Testis (tissue), 5 donors: ENCODE data around the genes SAMD14 and TMEM92.

DNA sequence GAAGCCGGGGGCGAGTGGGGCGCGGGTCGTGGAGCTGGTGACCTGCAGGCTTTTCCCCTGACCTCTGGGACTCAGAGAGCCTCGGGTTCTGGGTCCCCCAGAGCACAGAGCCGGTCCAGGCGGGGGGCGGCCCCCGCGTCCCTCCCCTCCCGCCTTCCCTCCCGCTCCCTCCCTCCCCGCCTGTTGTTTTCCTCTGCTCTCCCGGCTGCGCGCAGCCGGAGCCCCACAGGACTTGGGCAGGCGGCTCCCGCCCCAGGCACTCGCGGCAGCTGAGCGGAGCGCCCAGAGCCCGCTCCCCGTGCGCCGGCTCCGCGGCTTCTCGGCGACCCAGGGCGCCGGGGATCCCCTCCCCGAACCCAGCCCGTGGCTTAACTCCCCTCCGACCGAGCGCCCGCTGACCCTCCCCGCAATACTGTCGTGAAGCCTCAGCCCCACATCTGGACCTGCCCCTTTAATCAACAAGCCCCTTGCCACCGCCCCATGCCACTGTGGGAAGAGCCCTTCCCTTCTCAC lies 975 bp downstream of the NXPH3 start:
- PRO-cap, 3 experiments: peak in 3 of 3 experiments; most common plus-strand start position 228 of the sequence (in 3); most common minus-strand start position 182 of the sequence (in 2)
- RAMPAGE, long total RNA, 2 experiments: no peak in any of the 2 experiments
- RRBS: 1% methylated on average over 22 of the region's 43 CpGs

- PRO-cap, 3 experiments: no peak in any of the 3 experiments
- RAMPAGE, long total RNA, 2 experiments: no peak in any of the 2 experiments
- RRBS: no CpG with 5 or more reads among the region's 3 CpGs
These were observed 17.9 kb downstream of the SPOP start for GRCh38 chr17:49659839-49660609.

DNA sequence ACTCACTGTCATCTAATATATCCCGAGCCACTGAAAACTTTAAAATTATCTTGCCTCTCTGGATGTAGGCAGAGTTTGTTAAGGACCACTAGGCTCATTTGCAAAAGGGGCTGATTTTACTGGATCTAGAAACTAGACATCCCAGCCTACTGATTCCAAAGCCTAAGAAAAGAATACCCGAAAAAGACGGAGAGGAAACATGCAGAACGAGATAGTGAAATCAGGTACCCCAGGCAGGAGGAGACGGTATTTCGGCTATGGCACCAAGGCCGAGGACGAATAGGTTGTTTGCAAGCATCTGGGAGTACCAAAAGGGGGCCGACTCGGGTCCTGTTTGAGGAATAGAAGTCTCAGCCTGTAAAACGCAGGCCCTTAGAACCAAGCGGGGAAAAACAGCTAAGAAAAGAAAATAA lies 643 bp downstream of the SLC35B1 start:
- PRO-cap, 3 experiments: no peak in any of the 3 experiments
- RAMPAGE, long total RNA, 2 experiments: no peak in any of the 2 experiments
- RRBS: no CpG with 5 or more reads among the region's 12 CpGs

- PRO-cap, 3 experiments: peak in 1 of 3 experiments; most common plus-strand start chr17:49723579 (in 1)
- RAMPAGE, long total RNA, 2 experiments: no peak in any of the 2 experiments
- RRBS: no CpG with 5 or more reads among the region's 13 CpGs
These were observed 15.5 kb upstream of the SLC35B1 start for GRCh38 chr17:49723119-49723868.

- PRO-cap, 3 experiments: no peak in any of the 3 experiments
- RAMPAGE, long total RNA, 2 experiments: no peak in any of the 2 experiments
- RRBS: no CpG with 5 or more reads among the region's 6 CpGs
These were observed 2.5 kb downstream of the TAC4 start for GRCh38 chr17:49845297-49845927.

GRCh38 chr17:49901741-49902321 lies 54.0 kb upstream of the TAC4 start:
- PRO-cap, 3 experiments: no peak in any of the 3 experiments
- RAMPAGE, long total RNA, 2 experiments: no peak in any of the 2 experiments
- RRBS: 4% methylated on average over 6 of the region's 43 CpGs

DNA sequence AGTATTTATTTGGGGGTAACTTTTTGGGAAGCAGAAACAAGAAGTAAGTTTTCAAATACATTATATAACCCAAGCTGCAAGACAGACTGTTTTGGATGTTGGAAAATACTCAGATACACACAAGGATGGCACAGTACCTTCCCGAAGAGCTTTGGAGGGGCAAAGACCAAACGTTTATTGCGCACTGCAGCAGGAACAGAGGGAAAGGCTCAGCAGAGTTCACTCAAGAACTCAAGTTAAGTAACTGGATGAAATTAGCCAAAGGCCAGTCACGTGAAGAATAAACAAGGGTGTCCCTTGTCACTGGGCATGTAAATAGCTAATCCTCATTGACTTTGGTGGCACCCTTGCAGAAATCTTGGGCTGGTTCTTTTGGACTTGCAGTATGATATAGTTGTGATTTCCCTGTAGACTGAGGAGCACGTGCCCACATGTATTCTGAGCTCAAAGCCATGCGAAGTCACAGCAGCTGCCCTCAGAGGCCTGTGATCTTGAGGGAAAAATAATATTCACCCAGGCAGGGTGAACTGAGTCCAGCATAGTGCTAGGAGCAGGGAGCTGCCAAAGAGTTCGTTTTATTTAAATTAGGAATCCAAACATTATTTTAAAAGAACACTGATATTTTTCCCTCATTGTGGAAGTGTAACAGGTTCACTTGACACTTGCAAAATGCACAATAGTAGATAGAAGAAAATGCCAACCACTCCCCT lies 2.9 kb downstream of the PDK2 start:
- PRO-cap, 3 experiments: no peak in any of the 3 experiments
- RAMPAGE, long total RNA, 2 experiments: no peak in any of the 2 experiments
- RRBS: no CpG with 5 or more reads among the region's 7 CpGs

- PRO-cap, 3 experiments: peak in 3 of 3 experiments; most common plus-strand start chr17:50111833 (in 3); most common minus-strand start chr17:50111688 (in 2)
- RAMPAGE, long total RNA, 2 experiments: no peak in any of the 2 experiments
- RRBS: no CpG with 5 or more reads among the region's 10 CpGs
These were observed 16.3 kb downstream of the PDK2 start for GRCh38 chr17:50111438-50111960.

- PRO-cap, 3 experiments: peak in 3 of 3 experiments; most common plus-strand start chr17:50130268 (in 1); most common minus-strand start chr17:50130153 (in 2)
- RAMPAGE, long total RNA, 2 experiments: no peak in any of the 2 experiments
- RRBS: 1% methylated on average over 48 of the region's 108 CpGs
These were observed at the start of gene SAMD14 for GRCh38 chr17:50129482-50130651. Gene SAMD14 (minus strand): TSS chr17:50130160.

GRCh38 chr17:50141201-50141733 lies 9.2 kb downstream of the PPP1R9B start:
- PRO-cap, 3 experiments: no peak in any of the 3 experiments
- RAMPAGE, long total RNA, 2 experiments: start-site peak on the minus strand in 1 of 2 experiments, at chr17:50141297-50141361 at its widest, 89 reads per replicate
- RRBS: no CpG with 5 or more reads among the region's 15 CpGs

- PRO-cap, 3 experiments: no peak in any of the 3 experiments
- RAMPAGE, long total RNA, 2 experiments: no peak in any of the 2 experiments
- RRBS: no CpG with 5 or more reads among the region's 12 CpGs
These were observed 12.0 kb downstream of the COL1A1 start for GRCh38 chr17:50189374-50189922.

GRCh38 chr17:50274227-50275010 lies at the start of gene TMEM92:
Gene TMEM92 (plus strand): TSS chr17:50274466.
- PRO-cap, 3 experiments: no peak in any of the 3 experiments
- RAMPAGE, long total RNA, 2 experiments: start-site peak on the plus strand in 1 of 2 experiments, at chr17:50274372-50274484 at its widest, 10 reads per replicate
- RRBS: 0% methylated on average over 1 of the region's 22 CpGs

DNA sequence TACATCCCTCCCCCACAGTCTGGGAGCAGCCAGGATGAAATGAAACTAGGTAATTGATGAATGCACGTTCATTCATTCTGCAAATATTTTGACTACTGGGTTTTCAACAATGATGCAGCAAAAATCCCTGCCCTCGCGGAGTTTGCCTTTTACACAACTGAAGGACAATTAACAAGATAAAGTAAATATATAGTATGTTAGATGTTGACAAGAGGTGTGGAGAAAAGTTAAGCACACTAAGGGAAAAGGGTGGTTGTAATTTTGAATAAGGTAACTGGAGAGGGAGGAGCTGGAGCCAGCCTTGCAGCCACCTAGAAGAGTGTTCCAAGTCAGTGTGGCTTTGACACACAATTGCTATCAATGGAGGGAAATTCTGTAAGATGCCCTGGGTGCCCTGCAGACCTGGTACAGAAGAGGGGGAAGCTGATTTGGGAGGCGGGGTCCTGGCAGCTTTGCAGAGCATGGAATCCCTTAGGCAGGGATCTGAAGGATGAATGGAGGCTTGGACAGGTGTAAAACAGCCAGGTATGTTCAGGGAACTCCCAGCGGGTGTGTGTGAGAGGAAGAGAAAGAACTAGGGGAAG lies 2.5 kb downstream of the TMEM92 start:
- PRO-cap, 3 experiments: no peak in any of the 3 experiments
- RAMPAGE, long total RNA, 2 experiments: no peak in any of the 2 experiments
- RRBS: no CpG with 5 or more reads among the region's 5 CpGs

- PRO-cap, 3 experiments: no peak in any of the 3 experiments
- RAMPAGE, long total RNA, 2 experiments: no peak in any of the 2 experiments
- RRBS: no CpG with 5 or more reads among the region's 12 CpGs
These were observed 9.6 kb downstream of the TMEM92 start for GRCh38 chr17:50283801-50284300.

- PRO-cap, 3 experiments: no peak in any of the 3 experiments
- RAMPAGE, long total RNA, 2 experiments: no peak in any of the 2 experiments
- RRBS: no CpG with 5 or more reads among the region's 2 CpGs
These were observed 6.2 kb downstream of the EME1 start for GRCh38 chr17:50379331-50379530.

DNA sequence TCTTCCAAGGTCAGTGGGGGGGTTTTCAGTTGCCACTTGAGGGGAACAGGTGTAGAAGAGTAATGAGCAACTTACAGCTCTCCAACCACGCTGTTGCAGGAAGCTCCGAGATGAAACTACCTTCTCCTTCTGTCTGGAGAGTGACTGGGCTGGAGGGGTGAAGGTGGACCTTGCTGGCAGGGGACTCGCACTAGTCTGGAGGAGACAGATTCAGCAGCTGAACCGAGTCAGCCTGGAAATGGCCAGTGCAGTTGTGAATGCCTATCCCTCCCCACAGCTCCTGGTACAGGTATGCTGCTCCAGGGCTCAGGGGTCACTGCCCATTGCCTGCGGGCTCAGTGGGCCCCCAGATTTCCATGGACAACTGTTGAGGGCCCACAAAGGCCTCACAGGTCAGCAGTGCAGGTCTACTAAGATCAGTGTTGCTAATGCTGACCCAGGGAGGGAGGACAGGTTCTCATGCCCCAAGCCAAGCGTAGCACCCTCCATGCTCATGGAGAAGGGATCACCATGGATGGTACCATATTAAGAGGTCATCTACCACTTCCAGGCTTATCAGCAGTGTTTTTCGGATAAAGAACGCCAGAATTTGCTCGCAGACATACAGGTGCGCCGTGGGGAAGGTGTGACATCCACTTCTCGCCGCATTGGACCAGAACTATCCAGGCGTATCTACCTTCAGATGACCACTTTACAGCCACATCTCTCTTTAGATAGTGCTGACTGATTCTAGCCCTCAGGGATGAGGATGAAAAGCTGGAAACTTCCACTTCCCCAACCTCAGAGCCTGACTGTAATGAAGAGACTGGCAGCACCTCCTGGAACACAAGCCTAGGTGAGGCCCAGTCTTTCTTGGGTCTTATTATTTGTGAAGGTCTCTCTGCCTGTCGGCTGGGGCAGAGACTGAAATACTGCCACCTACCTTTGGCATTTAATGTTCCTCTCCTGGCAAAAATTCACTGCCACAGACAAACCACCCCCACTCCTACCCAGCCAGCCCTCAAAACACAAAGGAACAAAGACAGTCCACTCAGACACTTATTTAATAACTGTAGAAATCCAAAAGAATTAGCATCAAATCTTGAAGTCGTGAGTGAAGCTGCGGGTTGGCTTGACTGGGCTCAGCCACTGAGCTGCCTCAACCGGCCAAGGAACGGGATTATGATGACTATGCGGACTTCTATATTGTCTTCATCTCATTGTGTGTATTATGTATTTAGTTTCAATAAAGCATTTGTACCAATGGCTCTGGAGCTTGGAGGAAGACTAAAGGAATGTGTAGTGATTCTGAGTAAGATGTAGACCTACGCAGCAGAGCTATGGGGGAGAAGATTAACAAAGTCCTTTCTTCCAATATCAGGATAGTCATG lies 7.7 kb downstream of the EME1 start:
- PRO-cap, 3 experiments: no peak in any of the 3 experiments
- RAMPAGE, long total RNA, 2 experiments: no peak in any of the 2 experiments
- RRBS: no CpG with 5 or more reads among the region's 21 CpGs

DNA sequence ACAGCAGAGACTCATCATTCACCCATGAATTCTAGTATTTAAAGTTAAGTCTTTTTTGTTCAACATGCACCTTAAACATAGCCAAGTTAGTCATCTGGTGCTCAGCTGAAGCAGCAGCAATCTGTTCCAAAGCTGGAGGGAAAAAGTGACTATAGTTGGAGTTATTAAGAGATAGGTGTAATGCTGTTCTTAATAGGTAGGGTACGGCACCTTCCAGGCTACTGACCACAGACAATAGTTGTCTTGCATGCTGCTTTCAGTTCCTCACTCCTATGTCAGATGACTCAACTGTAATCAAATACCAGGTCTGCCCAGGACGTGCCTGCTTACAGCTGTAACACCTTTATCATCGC lies 6.0 kb downstream of the LRRC59 start:
- PRO-cap, 3 experiments: no peak in any of the 3 experiments
- RAMPAGE, long total RNA, 2 experiments: no peak in any of the 2 experiments
- RRBS: no CpG with 5 or more reads among the region's 3 CpGs

GRCh38 chr17:50440235-50440890 lies 14.3 kb downstream of the ACSF2 start:
- PRO-cap, 3 experiments: no peak in any of the 3 experiments
- RAMPAGE, long total RNA, 2 experiments: no peak in any of the 2 experiments
- RRBS: no CpG with 5 or more reads among the region's 4 CpGs

DNA sequence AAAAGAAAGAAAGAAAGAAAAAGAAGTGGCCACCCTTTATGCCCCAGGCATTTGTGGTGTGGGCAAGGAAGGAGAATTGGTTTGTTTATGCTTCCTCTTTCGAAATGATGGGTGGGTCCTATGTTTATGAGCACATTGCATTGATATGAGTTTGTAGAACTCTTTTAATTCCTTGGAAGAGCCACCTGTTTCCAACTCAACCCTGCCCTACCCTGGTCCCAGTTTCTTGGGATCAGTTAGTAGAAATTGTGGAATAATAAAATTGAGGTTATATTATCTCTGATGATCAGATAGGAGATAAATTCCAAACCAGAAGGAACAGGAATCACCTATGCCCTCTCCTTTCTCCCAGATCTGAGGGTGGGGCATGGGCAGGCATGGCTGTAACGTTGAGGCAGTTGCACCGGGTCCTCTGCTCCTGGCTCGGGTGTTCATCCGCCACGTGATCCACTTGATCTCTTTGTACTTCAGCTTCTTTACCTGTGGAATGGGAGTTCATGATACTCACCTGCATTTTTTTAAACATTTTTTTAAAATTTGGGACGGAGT lies 15.9 kb downstream of the CHAD start:
- PRO-cap, 3 experiments: no peak in any of the 3 experiments
- RAMPAGE, long total RNA, 2 experiments: no peak in any of the 2 experiments
- RRBS: no CpG with 5 or more reads among the region's 7 CpGs

- PRO-cap, 3 experiments: no peak in any of the 3 experiments
- RAMPAGE, long total RNA, 2 experiments: no peak in any of the 2 experiments
- RRBS: no CpG with 5 or more reads among the region's 14 CpGs
These were observed 4.7 kb downstream of the CHAD start for GRCh38 chr17:50463679-50464690.